Placental epithelial cell (primary cell): ENCODE measurements around a stretch of chr12.

- CAGE, long polyA plus RNA, result no peak
Observed at GRCh38 chr12:123949364-123950056, 23.1 kb downstream of the CCDC92 start.

DNA sequence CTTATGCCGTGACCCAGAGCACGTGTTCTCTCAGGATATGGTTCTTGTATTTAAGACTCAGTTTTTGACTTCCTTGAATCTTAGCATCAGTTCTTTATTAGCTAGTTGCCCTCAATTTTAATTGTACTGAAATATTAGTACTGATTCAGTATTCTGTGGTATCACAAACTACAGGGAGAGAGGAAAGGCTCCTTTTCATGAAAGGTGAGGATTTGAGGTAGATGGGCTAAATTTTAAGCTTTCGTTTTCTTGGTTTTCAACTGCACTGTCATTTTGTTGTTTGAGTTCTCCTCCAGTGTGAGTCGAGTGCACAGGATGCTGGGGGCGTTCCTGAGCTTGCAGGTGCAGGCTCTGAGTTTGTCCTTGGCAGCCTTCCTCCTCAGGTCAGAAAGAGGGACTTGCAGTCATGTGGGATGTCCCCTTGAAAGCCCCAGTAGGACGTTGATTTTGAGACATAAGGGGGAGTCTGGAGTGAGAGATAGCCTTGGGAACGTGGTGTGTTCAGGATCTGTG, 33.5 kb downstream of the ZNF664 start:
- CAGE, long polyA plus RNA, result no peak

DNA sequence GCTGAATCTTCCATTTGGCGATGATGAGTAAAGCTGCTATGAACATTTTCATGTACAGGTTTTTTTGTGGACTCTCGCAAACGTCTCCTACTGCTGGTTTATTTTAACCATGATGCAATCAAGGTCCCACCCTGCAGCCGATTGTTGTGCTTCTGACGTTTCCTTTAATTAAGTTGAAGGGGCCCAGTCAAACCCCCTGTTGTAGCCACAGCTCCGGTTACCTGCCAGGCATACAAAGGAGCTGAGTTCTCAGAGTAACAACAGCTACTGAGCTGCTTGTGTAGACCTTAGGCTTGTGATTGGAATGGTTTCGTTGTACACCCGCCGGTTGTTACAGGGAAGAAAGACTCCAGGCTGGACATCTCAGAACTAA, 63.3 kb downstream of the ZNF664 start:
- CAGE, long polyA plus RNA, result no peak

GRCh38 chr12:124296248-124296727, 1.4 kb downstream of the RFLNA start:
- CAGE, long polyA plus RNA, result no peak

GRCh38 chr12:124326036-124326640, 31.2 kb downstream of the RFLNA start:
- CAGE, long polyA plus RNA, result no peak

DNA sequence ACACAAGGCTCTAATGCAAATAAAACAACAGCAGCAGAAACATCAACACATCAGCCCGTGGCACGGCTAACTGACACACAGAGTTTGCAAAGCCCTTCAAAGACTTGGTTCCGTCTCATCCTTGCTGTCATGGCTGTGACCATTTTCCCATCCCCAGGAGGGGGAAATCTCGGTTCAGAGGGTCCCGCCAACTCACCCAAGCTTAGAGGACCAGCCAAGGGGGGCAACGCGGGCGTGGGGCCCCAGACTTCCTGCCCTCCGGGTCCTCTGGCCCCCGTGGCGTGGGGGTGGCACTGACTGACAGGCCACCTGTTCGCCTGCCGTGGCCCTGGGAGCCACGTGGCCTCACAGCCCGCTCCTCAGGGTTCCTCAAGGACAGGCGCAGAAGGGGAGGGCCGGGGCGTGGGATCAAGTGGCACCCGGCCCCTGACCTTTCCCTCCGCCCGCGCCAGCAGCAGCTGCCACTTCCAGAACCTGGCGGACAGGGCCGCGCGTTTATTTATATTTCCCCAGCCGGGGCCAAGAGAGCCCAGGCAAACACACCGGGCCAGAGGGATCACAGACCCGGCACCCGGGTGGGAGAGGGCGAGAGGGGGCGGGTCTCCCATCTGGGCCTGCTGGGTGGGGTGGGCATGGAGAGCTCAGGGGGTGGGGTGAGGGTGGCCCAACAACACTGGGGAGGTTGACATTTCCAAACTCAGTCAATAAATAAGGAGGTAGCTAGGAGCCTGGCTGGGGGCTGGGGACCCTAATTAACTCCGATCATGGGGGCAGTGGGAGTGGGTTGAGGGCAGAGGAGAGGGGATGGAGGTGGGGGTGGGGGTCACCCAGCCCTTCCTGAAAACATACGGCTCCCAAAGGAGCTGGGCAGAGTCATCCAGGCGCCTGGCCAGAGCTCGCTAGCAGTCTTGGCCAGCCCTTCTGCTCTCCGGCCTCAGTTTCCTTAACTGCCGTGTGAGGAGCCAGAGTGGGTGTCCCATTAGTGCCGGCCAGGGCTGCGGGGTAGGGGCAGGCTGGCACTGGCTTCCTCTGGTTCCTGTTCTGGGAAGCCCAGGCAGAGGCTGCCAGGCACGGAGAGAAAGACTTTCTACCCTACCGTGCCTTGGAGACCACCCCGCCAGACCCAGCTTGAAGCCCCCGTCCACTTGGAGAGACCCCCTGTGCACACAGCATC, 92.8 kb downstream of the RFLNA start:
- CAGE, long polyA plus RNA, result no peak

GRCh38 chr12:124403302-124404590, 108.9 kb downstream of the RFLNA start:
- CAGE, long polyA plus RNA, result no peak

- CAGE, long polyA plus RNA, result no peak
Observed at GRCh38 chr12:124410171-124410821, 115.4 kb downstream of the RFLNA start.

DNA sequence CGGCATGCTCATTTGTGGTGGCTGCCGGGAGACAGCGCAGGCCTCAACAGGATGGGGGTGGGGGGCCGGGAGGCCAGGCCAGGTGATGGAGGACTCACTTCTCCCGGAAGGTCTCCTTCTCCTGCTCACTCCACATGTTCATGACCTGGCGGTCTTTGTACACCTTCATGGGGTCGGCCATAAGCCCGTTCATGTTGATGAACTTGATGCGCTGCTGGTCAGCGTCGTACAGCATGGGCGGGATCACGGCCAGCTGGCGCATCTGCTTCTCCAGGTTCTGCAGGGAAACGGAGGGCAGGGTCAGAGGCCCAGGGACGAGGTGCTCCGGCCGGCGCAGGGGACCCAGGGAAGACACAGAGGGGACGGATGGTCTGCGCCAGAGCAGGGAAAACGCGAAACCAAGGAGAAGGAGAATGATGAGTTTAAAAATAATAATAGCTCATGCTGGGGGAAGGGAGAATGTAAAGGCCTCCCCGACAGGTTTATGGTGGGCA, 131.7 kb downstream of the RFLNA start:
- CAGE, long polyA plus RNA, result no peak

GRCh38 chr12:124428135-124428722, 133.3 kb downstream of the RFLNA start:
- CAGE, long polyA plus RNA, result no peak

- CAGE, long polyA plus RNA, result no peak
Observed at GRCh38 chr12:124437786-124438391, 129.5 kb downstream of the NCOR2 start.

DNA sequence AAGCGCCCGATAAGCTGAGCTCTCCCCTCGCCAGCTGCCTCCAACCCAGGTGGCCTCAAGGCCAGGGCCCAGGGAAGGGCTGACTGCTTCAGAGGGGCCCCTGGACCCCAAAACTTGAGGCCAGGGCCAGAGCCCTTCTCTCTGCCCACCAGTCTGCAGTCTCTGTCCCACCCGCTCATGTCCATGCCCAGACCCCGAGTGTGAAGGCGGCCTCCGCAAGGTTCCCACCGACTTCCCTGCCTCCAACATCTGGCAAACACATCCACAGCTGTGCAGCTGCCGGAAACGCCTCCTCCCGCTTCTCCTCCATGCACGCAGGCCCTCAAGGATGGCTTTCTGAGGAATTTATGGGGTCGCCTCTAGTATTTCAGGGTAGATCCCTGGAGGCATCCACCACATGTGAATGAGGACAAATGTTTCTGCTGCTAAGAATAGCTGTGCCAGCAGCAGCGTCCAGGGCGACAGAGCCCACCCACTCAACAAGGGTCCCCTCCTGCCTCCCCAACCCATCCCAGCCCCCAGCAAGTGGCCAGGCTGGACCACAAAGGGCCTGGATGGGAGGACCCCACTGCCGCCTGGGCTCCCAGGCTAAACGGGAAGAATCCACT, 59.7 kb downstream of the NCOR2 start:
- CAGE, long polyA plus RNA, result no peak

DNA sequence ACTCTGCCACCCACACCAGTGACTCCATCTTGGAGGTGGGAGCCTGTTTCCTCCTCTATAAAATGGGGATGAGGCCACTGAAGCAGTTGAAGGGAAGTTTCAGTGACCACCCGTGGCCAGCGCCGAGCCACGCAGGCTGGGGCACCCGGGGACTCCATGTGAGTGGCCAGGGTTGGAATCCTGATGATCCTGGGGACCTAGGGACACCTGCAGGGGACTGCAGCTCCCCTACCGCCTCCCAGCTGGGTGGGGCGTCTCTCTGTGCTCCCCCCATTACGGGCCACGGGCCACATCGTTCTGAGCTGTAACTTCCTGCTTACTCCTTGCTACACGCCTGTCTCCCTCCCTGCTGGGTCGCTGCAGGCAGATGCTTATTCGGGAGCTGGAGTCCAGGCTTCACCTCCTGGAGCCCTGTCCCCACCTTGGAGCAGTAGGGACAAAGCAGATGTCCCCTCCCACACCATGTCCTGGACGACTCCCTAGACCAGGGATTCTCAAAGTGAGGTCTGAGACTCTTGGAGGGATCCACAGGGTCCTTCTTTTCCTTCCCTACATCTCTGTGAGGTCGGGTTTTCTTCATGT, 85.8 kb upstream of the NCOR2 start:
- CAGE, long polyA plus RNA, result no peak

- CAGE, long polyA plus RNA, result no peak
Observed at GRCh38 chr12:124654893-124656042, 87.9 kb upstream of the NCOR2 start.

- CAGE, long polyA plus RNA, result no peak
Observed at GRCh38 chr12:124669263-124669767, 101.9 kb upstream of the NCOR2 start.

DNA sequence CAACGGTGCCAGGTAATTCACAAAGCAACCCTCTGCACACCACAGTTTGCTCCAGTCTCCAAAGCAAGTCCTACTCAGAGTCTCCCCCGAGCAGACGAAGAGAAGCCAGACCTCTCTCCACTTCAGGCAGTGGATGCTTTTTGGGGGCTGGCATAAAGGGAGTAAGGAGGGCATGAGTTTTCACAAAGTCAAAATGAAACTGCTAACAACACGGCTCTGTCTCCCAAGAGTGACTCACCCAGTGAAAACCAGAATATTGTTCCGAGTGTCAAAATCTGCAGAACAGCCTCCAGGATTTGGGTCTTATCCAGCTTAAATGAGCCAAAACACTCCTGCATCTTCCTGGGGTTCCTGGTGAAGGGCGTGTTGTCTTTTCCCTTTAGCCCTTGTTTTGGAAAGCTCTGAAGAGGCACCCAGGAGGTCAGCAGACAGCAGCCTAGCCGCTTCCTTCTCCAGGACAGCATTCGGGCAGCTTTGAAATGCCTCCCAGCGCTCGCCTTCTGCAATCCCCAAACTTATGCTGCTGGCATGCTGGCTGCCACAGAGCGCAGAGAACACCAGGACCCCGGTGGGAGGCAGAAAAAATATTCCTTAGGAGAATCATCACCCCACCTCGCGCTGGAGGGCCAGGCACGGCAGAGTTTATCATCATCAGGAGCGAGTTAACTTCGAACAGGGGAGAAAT, 117.6 kb upstream of the NCOR2 start:
- CAGE, long polyA plus RNA, result no peak

- CAGE, long polyA plus RNA, result no peak
Observed at GRCh38 chr12:124726959-124727854, 136.5 kb downstream of the SCARB1 start.

GRCh38 chr12:124803959-124804831, 59.5 kb downstream of the SCARB1 start:
- CAGE, long polyA plus RNA, result no peak

DNA sequence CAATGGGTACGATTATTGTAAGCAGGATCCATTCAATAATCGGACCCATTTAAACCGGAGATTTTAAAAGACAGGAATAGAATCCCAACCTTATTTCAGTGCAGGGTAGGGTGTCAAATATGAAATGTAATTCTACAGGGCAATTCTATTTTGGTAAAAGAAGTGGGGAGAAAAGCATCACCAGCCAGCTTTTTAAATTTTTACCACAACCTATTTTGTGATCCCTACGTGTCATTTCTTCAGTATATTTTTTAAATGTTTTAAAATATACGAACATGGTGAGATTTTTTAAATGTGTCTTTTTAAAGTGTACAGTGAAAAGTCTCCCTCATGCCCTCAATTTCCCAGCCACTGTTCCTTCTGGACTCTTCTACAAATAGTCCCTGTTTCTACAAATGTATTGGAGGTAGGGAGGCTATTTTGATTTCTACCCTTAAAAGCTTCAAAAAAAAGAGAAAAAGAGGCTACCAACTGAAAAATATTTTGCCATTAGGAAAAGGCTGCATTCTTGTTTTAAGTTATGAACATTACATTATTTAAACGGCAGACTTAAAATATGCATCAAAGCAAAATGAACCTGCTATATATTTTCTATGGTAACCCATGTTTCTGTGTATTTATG, 1.2 kb upstream of the UBC start:
- CAGE, long polyA plus RNA, result no peak

DNA sequence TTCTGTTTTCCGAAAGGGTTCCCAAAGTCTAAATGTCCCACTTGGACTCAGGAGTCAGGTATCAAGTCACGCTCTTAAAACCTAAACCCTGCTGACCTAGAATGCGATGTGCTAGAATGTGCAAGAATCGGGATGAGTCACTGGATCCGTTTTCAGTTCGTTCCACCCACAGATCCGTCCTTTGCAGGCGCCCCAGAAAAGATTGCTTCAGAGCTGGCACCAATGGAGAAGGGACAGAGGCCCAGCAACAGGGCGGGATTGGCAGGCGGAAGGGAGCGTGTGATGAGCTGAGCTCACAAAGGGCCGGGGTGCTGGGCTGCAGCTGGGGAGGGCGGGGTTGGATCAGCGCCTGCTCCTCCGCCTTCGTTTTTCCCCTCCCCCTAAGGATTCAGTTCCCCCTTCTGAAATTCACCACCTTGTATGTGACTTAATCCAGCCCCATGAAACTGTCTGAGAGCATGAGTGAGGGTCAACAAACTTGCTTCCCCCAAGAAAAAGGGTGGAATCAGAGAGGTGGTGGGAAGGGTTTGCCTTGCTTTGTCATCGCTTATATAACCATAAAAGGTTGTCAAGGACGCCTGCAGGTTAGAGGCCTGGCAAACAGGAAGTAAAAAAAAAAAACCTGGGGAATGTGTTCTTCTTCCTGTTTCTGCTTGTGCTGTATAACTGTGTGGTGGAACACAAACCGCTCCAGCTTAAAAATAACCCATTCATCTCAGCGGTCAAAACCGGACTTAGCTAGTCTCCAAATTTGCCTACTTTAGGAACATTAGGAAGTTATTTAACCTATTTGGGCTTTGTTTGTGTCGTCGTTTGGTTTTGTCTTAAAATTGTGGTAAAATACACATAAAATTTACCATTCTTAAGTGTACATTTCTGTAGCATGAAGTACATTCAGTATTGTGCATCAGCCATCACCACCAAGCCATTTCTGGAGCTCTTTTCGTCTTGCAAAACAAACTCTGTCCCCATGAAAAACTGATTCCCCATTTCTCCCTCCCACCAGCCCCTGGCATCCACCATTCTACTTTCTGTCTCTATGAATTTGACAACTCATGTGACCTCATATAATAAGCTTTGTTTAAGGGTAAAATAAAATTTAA, 3.0 kb upstream of the UBC start:
- CAGE, long polyA plus RNA, result no peak